ENCODE data around the genes FAT3, DEUP1, SMCO4, CEP295, VSTM5 and HEPHL1.

DNA sequence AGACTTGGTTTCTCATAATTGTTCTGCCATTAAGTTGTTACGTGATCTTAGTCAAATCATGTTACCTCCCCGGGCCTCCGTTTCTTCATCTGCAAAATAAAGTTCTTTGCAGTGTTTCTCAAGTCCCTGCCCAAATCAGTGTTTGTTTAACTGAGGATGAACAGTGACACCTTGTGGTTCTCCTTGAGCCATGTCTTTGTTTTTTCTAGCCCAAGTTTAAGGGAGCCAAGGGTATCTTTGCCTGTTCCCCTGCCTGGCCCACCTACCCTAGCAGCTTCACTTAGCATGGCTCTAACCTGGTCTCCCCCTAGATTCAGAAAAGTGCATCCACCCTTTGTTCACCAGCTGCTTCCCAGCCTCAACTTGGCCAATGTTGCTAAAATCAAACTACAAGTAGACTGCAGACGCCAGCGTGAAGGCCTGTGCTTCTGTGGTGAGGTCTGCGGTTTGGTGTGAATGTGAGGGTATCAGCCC lies 35.6 kb downstream of the FZD4 start:
- PRO-cap: no peak
- RRBS: no CpG with 5 or more reads among the region's 6 CpGs

DNA sequence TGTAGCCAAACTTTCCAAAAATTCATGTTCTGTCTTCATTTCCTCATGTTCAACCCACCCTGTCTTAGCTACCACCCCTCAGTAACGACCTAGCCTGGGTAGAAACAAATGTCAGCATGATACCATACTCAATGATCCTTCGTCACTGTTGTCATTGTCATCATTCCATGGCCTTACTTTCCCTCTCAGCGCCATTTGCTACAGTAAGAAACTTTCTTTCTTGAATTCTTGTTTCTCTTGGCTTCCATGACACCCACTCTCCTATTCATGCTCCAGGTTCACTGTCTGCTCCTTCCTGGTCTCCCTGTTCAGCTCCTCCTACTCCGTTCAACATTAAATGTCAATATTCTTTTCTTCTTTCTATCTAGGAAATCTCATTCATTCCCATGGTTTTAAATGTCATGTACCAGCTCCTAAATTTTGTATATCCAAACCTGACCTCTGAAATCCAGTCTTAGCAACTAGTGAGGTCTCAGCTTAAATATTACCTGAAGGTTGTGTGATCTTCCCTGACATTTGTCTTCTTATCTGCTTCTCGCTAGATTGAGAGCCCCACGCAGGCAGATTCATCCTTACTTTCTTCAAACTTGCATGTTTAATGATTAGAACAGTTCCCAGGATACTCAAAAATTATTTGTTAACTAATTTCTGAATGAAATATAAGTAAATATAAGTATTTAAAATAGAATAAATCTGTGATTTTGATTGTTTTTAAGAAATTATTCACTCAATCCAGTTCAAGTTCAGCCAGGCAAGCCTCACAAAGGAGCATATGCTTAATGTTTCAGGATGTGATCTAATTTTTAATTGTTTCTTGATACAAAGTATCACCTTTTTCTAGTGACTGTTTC lies 34.2 kb downstream of the FZD4 start:
- PRO-cap: no peak
- RRBS: no CpG with 5 or more reads among the region's 6 CpGs

- PRO-cap: no peak
- RRBS: no CpG with 5 or more reads among the region's 6 CpGs
These were observed 1.2 kb upstream of the FZD4 start for GRCh38 chr11:86956396-86956741.

GRCh38 chr11:86982043-86982573 lies 26.9 kb upstream of the FZD4 start:
- PRO-cap: no peak
- RRBS: no CpG with 5 or more reads among the region's 5 CpGs

- PRO-cap: bidirectional peak, plus-strand start at chr11:88509364, minus-strand start at chr11:88509224; bidirectional peak, plus-strand start at chr11:88509531, minus-strand start at chr11:88509475
- RRBS: under 1% methylated on average over 4 of the region's 54 CpGs
These were observed 171.7 kb upstream of the CTSC start for GRCh38 chr11:88509034-88509769.

DNA sequence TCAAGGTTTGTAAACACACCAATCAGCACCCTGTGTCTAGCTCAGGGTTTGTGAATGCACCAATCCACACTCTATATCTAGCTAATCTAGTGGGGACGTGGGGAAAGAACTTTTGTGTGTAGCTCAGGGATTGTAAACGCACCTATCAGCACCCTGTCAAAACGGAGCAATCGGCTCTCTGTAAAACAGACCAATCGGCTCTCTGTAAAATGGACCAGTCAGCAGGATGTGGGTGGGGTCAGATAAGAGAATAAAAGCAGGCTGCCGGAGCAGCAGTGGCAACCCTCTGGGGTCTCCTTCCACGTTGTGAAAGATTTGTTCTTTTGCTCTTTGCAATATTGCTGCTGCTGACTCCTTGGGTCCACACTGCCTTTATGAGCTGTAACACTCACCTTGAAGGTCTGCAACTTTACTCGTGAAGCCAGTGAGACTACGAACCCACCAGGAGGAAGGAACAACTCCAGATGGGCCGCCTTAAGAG lies 33.3 kb downstream of the NAALAD2 start:
- PRO-cap: no peak
- RRBS: no CpG with 5 or more reads among the region's 10 CpGs

GRCh38 chr11:90203280-90203591 lies 19.6 kb downstream of the CHORDC1 start:
- PRO-cap: no peak
- RRBS: no CpG with 5 or more reads among the region's 1 CpG

DNA sequence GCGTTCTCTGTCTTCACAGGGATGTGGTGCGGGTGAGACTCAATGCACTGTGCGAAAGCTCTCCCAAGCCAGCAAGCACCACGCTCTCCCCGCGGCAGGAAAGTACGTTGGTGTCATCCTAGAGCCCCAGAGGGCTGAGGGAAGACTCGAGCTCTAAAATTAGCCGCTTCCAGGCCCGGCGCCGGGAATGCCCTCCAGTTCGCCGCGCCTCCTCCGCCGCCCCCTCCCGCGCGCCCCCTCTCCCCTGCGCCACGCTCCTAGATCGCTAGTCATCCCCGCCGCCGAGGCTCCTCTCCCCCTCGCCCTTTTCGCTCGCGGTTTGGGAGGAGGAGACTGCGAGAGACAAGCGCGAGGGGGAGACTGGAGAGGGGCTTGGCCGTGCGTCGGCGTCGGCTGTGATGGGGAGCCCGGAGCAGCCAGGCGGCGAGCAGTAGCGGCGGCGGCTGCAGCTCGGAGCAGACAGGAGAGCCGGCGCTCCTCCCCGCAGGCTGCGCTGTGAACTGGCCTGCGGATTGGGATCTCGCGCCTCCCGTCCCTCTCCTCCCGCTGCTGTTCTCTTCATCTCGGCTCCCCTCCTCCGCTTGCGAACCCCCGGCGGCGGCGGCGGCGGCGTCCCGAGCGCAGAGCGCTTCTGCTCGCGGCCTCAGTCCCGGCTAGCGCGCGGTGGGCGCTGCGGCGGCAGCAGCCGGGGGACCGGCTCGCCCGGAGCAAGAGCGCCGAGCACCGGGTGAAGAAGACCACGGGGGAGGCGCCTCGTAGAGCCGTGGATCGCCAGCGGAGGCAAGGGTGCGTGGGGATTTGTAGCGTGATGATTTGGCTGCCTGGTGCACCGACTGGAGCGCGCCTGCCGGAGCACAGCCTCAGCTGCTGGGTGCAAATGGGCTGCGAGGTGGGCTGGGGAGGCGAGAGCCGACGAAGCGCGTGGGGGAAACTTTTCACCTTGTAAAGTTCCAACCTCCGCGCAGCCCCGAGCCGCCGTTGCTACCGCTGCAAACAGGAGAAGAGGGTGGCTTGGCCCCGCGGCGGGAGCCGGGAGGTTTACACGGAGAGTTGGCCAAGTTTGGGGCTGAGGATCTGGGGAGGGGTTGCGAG lies at the start of gene FAT3:
Gene FAT3, plus strand, starts transcription at position 430 of the 1,092 bp plus-strand sequence.
- PRO-cap: bidirectional peak, plus-strand start at position 433 of the sequence, minus-strand start at position 316 of the sequence
- RRBS: 3% methylated on average over 45 of the region's 113 CpGs

DNA sequence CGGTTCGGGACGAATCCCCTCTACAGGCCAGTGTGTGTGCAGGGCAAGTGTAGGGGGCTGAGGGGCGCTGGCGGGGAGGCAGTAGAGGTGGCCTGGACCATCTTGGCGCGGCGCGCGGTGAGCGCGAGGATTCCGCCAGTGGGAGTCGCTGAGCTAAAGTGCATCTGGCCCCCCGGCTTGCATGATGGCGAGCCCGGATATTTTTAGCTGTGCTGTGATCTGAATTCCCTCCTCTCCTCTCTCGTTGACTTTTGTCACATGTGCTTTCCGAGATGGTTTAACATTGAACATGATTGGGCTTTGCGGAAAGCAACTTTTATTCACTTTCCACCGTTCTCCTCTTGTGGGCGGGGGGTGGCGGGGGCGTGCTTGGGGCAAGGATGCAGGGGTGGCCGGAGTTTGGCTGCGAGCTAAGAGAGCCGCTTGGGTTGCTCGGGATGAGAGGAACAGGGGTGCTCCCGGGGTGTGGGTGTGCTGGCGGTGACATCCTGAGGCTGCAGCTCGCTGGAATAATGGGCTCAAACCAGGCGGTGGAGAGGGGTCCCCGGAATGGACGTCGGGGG lies 1.5 kb downstream of the FAT3 start:
- PRO-cap: no peak
- RRBS: 4% methylated on average over 10 of the region's 35 CpGs

DNA sequence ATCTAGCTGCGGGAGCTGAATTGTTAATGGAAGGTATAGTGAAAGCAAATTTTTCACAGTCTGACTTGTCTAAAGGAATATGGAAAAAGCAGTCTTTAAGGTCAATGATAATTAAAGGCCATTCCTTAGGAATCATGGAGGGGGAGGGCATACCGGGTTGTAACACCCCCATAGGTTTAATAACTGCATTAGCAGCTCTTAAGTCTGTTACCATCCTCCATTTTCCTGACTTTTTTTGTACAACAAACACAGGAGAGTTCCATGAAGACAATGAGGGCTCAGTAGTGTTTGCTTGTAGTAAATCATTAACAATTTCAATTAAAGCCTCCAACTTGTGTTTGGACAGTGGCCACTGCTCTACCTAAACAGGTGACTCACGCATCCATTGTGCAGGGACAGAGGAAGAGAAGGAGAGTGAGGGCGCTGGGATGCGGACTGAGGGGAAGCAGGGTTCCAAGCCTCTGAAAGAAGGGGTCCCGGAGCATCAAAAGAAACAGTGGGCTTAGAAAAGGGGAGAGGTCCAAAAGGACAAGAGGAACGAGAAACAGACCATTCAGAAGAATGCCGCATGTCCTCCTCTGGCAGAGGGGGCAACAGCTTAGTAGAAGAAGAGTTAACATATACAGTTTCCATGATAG lies 21.3 kb upstream of the MTNR1B start:
- PRO-cap: no peak
- RRBS: no CpG with 5 or more reads among the region's 8 CpGs

DNA sequence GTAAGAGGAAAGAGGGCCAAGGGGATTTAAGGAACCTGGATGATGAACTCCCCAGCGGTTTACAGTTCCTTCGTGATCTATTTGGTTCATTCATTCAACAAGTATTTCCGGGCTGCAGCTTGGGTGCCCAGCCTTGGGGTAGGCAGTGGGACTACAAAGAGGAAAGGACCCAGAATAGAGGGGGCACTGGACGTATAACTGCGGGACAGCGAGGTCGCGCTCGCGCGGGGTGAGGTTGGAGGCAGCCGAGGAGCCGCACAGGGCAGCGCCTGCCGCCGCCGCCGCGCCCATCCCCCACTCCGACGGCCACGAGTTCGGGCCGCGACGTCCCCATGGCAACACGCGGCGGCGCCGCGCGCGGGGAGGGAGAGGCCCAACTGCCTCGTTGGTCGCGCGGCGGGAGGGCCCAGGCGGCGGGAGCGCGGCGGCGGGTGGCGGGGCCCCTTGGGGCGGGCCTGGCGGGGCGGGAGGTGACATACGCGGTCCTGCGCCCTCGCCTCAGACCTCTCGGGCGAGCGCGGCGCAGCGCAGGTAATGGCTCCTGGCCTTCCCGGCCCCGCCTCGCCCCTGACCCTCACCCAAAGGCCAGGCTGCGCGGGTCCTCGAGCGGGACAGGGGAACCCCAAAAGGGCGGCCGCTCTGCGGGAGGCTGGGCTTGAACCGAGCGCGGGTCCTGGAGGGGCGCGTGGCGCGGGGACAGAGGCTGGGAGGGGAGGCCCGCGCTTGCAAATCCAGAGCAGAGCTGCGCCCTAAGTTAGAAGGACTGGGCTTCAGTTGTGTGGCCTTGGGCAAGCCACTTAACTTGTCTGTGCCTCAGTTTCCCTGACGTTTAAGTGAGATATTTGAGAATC lies at the start of gene DEUP1:
Gene DEUP1, plus strand, starts transcription at position 501 of the 851 bp plus-strand sequence.
- PRO-cap: bidirectional peak, plus-strand start at position 338 of the sequence, minus-strand start at position 298 of the sequence
- RRBS: no CpG with 5 or more reads among the region's 80 CpGs

DNA sequence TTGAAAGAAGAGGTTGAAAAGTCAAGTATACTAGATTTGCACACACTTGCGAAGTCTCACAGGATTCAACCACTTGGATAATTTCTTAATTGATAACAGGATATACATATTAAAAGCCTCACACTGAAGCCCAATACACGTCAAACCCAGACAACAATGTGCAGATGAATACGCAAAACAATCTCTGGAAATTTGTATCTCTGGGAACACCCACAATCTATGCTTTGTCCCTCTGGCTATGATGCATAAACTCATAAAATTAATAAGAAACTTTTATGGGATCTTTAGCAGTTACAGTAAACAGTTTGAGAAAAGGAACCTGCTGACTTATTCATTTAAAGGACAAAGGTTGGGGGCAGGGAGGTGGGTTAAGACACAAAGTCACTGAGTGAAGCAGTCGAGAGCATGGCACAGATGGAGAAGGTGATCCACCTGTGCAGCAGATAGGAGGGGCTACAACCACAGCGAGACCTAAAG lies 45.2 kb downstream of the SMCO4 start:
- PRO-cap: no peak
- RRBS: no CpG with 5 or more reads among the region's 5 CpGs

- PRO-cap: no peak
- RRBS: no CpG with 5 or more reads among the region's 3 CpGs
These were observed 44.0 kb downstream of the SMCO4 start for GRCh38 chr11:93499177-93499506.

- PRO-cap: bidirectional peak, plus-strand start at chr11:93543520, minus-strand start at chr11:93543391
- RRBS: 1% methylated on average over 23 of the region's 72 CpGs
These were observed at the start of gene SMCO4 for GRCh38 chr11:93543208-93543771. Gene SMCO4, minus strand, starts transcription at chr11:93543391.

GRCh38 chr11:93661309-93662298 lies at the start of gene CEP295:
Gene CEP295, plus strand, starts transcription at chr11:93661682.
- PRO-cap: bidirectional peak, plus-strand start at chr11:93661686, minus-strand start at chr11:93661461
- RRBS: 1% methylated on average over 17 of the region's 74 CpGs

DNA sequence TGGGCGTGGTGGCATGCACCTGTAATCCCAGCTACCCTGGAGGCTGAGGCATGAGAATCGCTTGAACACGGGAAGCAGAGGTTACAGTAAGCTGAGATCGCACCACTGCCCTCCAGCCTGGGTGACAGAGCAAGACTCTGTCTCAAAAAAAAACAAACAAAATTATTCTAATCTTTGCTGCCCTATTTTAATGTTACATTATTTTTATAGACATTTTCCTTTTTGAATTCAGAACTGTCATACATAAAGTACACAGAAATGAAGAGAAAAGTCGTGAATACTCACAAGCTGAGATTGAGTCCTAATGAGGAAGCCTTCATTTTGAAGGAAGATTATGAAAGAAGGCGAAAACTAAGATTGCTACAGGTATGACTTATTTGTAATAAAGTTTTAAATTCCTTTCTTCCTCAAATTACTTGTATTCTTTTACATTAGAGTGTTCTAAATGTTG lies 5.0 kb downstream of the CEP295 start:
- PRO-cap: no peak
- RRBS: no CpG with 5 or more reads among the region's 6 CpGs

DNA sequence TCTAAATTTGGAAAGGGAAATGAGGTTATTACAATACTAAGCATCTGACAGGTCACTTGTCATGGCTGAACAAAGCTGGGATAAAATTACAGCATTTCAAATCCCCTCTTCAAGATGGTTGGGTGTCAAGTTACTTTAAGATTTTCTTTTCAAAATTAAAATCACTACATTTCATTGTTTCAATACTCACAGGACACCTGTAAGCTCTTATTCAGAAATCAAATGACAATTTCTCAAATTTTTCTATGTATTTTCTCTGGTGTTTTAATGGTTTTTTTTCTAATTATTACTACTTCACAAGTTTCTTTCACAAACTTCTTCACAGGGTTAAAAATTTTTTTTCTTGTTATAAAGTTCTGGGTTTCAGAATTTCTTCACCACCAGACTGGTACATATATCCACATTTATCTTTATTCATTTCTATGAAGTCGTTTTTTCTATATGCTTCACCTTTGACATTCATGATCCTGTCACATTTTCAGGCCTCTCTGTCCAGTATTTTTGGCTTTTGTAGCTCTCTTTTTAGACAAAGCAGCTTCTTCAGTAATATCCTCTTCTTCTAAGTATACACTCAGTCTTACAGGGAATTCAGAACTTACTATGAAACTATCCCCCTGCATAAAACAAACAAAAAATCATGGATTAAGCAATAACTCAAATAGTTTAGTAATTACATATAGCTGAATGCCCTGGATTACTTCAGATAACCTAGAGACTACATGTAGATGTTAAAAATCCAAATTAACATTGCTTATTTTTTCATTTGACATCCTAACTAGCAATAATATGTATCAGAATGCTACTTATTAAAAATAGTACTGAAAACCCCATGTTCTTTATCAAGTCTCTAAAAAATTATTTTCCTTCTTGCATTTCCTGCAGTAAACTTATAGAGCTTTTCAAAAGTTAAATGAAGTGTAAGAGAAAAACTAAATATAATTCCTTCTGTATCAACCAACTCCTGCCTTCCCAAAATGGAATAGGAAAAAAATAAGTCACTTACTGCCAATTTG lies 5.3 kb downstream of the TAF1D start:
- PRO-cap: no peak
- RRBS: no CpG with 5 or more reads among the region's 1 CpG

DNA sequence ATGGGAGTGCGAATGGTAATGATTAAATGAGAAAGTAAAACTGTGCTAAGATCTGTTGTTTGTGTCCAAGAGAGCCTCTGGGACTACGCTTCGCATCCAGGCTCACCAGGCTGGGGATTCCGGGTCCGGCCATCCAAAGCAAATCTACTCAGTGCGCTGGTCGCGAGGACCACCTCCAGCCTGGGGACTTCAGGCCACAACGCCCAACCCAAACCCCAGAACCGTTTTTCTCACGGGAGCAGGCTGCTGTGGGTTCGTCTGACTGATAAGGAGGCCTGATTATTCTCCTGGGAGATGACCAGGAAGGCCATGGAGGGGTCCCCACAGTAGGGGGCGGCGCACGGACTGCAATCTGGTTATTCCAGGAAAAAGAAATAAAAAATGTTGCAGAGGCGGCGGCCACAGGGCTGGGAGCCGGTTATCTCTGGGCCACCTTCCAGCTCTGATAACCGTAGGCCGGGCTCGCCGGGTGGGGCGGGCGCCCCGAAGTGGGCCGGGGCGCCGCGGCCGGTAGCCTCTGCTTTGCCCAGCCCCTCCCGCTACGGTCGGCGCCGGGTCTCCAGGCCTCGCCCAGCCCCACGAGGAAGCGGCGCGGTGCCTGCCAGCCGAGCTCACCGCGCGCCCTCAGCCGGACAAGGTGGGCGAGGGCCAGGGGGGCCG lies 616 bp downstream of the VSTM5 start:
- PRO-cap: no peak
- RRBS: 3% methylated on average over 15 of the region's 47 CpGs

- PRO-cap: no peak
- RRBS: 4% methylated on average over 11 of the region's 28 CpGs
These were observed at the start of gene VSTM5 for GRCh38 chr11:93850332-93851072. Gene VSTM5, minus strand, starts transcription at chr11:93850618.

DNA sequence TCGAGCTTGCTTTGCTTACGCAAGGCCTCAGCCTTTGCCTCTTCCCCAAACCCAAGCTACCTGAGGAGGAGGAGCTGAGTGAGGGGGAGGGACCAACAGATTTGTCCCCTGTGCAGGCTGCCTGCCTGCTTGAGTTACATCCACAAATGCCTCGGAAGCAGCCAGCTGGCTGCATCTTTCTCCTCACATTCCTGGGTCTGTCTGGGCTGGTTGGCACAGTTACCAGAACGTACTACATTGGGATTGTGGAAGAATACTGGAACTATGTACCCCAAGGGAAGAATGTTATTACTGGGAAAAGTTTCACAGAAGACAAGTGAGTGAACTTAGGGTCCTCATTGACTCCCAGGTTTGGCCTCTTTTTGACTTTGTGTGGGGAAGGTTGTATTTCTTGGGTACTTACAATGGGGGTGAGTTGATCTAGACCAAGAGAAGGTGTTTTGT lies at the start of gene HEPHL1:
Gene HEPHL1, plus strand, starts transcription at position 132 of the 444 bp plus-strand sequence.
- PRO-cap: no peak
- RRBS: no CpG with 5 or more reads among the region's 4 CpGs